A375 (cell line): ENCODE measurements around the genes ABCB9, MPHOSPH9 and RILPL1.

DNA sequence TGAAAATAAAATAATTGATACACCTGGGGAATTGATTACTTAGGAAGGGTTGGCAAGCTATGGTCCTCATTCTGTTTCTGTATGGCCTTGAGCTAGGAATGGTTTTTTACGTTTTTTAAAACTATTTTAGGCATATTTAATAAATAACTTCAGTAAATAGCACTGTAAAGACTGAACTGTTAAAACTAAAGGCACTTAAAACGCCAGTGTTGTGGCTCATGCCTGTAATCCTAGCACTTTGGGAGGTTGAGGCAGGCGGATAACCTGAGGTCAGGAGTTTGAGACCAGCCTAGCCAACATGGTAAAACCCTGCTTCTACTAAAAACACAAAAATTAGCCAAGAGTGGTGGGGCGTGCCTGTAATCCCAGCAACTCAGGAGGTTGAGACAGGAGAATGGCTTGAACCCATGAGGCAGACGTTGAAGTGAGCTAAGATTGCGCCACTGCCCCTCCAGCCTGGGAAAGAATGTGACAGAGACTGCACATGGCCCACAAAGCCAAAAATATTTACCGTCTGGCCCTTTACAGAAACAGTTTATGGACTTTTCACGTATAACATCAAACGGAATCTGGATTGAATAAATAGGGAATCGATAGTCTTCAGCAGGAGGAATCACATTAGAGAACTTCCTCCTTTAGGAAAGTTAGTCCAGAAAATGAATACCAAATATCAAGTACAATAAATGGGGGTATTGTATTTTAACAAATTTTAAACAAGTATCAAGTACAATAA is 3.5 kb downstream of the RSRC2 start:
- RAMPAGE, long total RNA, result no peak

GRCh38 chr12:122725888-122726568 is 4.6 kb downstream of the HCAR1 start:
- RAMPAGE, long total RNA, result no peak

DNA sequence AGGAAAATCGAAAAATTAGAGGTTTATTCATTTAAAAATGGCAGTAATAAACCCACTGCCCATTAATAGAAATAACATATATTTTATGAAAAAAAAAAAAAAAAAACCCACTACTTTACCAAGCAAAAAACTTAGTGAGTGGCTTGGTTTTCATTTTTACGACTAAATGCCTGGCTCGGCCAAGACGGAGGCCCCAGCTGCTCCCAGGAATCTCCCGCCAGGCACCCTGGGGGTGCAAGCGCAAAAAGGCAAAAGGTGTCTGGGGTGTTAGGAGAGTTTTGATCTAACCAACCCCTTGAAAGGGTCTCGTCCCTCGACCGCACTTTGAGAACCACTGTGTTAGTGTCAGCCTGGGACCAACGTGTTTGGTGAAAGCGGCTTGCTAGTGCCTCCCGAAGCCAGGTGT is 19.0 kb downstream of the HIP1R start:
- RAMPAGE, long total RNA, result no peak

DNA sequence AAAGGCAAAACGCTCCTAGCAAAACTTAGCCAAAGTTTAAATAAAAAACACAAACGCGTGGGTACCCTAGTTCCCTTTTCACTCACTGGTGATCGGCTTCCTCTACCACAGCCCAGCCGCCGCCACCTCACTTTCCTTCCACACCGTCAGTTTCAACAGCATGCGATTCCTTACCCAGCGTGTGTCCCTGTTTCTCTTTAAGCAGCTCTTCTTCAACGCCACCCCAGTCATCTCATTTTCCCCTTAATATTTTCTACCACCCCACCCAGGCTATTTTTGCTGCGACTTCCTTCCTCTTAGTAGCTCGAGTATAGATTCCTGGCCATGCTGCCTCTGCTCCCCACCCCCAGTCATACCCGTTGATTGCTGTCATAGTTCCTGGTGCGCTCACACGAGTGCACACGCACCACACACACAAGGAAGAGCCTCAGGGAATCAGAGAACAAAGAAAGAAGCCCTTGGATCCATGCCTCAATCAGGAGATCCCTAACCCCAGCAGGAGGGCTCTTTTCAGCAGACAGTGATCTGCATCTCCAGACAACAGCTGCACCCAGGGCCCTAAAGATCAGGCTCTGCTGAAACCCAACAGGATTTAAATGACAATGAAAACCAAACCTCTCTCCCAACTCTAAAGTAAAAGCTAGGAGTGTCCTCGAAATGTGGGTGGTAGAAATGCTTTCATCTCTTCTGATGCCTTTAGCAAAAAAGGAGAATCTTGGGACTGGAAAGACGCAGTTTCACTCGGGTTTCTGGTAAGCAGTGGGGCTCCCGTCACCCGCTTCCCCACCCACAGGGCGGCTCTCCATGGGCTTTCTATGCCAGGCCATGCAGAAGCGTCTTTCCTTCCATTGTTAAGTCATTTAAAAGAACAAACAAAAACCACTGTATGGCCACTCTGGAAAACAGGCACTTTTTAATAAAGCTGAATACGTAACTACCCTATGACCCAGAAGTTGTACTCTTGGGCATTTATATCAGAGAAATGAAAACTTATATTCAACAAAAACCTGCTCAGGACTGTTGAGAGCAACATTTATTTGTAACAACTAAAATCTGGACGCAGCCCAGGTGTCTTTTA is 23.8 kb downstream of the VPS37B start:
- RAMPAGE, long total RNA, result no peak

GRCh38 chr12:122903592-122903913 is 7.6 kb upstream of the VPS37B start:
- RAMPAGE, long total RNA, result no peak

DNA sequence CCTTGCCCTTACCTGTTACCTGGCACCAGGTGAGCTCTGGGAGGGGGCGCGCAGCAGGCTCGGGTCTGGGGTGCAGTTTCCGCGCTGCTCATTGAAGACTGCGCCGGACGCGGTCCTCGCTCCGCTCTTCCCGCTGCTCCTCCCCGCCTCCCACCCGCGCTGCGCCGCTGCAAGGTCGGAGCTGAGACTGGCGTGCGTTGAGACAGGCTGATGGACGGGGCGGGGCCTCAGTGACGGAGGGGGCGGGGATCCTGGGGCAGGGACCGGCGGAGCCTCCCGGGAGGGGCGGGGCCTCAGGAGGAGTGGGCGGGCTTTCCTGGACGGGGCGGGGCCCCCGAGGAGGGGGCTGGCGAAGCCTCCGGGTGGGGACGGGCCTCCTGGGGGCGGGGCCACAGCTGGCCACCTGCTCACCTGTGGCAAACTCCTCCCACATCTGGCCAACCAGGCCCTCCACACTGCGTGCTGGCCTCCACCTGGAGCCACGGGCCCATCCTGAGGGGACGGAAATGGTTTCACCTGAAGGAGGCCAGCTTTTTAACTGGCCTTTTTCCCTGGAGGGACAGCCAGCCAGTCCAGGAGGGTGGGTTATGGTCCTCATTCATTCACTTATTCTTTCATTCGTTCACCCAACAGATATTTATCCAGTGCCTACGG is at the start of gene ABCB9:
ABCB9 (minus strand) TSS at position 189 of the 654 bp plus-strand sequence.
- RAMPAGE, long total RNA, result no peak

GRCh38 chr12:122981033-122982075 is 873 bp downstream of the ARL6IP4 start:
- RAMPAGE, long total RNA, result no peak

DNA sequence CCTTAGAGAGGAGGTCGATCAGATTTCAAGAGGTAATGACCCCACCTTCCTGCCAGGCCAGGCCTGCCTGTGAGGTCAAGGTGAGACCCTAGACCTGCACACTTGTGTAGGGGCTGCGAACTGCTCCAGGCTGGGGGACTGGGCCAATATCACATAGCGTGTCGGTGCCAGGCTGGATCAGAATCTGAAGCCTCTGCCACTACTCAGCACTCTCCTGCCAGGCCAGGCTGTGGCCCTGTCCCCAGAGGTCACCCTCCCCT is 17.7 kb downstream of the ARL6IP4 start:
- RAMPAGE, long total RNA, result no peak

GRCh38 chr12:123041967-123043387 is 62.0 kb downstream of the ARL6IP4 start:
- RAMPAGE, long total RNA, result no peak

GRCh38 chr12:123150090-123150357 is 866 bp downstream of the PITPNM2 start:
- RAMPAGE, long total RNA, result no peak

DNA sequence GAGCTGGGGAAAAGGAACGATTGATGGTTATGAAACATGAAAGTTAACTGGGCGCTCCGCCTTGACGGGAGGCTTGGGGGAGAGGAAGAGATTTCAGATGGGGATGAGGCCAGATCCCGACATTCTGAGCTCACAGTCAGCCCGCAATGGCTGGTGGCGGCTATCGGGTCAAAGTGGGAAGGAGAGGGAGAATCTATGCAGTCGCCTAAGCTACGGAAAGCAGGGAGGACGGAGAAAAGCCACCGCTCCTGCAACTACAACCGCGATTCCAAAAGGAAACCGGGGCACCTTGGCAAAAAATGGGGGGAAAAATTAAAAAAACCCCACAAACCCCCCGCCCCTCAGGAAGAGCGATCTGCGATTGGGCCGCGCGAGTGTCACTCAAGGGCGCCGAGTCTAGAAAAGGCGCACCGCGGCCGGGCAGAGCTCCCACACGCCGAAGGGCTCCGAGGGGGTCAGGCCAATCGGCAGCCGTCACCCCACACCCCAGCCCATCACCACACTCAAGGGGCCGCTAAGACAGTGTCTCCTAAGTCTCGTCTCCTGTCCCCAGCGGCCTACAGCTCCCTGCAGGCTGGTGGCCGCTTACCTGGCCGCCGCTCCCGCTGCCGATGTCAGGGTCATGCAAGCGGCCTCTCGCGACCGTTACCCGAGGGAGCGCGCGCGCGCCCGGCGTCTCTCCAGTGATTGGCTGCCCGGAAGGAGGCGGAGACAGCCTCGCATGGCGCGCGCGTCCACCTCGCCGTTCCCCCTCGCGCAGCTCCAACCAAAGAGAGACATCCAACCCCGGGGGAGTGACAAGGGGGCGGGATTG is at the start of gene MPHOSPH9:
MPHOSPH9 (minus strand) TSS at position 656 of the 814 bp plus-strand sequence.
- RAMPAGE, long total RNA, result no peak

DNA sequence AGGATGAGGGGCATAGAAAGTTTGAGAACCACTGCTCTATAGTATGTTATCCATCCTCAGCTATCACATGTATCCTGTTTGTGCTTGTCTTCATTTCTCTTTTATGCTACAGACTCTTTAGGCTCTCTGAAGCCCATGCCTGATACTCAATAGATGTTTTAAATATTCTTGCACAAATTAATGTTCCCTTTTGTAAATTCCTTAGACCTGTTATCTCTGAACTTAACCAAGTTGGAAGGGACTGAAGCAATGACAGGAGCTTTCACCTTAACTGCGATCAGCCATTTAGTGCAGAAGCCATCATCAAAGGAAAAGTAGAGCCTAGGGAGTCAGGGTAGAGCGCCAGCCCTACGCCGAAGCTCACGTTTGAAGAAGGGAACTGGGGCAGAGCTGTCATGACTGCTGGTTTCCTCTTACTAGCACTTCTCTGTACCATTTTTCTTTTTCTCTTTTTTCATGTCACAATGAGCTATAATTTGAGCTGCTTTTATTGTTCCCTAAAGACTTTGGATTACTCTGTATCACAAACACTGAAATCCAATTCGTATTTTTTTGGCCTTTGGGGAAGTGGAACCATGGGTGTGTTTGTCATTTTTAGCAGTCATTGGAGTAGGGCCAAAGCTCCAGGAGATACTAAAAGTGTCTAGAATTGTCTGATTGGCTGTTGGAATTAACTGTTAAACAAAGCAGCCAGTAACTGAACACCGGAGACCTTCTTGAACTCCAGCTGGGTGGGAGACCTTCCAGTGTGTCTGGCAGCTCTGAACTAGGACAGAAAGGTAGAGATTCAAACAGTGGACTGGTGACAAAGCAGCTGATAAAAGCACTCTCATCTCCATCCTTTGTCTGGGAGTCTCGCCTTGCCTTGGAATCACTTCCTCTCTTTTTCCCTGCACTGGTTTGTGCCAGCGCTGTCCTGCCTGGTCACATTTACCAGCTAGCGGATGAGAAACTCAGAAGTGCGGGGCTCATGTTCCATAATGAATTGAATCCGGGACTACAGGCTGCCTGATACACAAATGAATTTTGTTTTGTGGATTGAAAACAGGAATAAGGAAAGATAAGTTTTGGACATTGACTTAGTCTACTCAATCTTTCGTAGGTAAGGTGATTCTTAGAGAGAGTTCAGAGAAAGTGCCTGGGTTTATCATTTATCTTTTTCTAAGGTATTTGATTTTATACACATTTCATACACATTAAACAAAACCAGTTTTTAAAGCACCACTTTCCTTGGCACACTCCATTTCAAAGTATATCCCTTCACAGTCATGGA is 9.1 kb downstream of the MTRFR start:
- RAMPAGE, long total RNA, result no peak

- RAMPAGE, long total RNA, result no peak
Measured at GRCh38 chr12:123268732-123269915, 2.5 kb downstream of the CDK2AP1 start.

- RAMPAGE, long total RNA, result no peak
Measured at GRCh38 chr12:123363507-123364608, 789 bp downstream of the SBNO1 start.

- RAMPAGE, long total RNA, result no peak
Measured at GRCh38 chr12:123395948-123396669, 12.2 kb downstream of the KMT5A start.

DNA sequence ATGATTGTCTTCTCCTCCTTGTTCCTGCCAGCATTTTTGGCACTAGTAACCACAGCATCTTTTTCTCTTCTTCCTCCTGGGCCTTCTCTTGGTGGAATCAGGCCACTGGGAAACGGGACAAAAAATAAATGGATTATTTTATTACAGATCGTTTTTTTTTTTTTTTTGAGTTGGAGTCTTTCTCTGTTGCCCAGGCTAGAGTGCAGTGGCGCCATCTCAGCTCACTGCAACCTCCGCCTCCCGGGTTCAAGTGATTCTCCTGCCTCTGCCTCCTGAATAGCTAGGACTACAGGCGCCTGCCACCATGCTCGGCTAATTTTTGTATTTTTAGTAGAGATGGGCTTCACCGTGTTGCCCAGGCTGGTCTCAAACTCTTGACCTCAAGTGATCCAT is 13.4 kb downstream of the RILPL2 start:
- RAMPAGE, long total RNA, result no peak

GRCh38 chr12:123474472-123475693 is 16.9 kb downstream of the SNRNP35 start:
- RAMPAGE, long total RNA, result no peak

- RAMPAGE, long total RNA, result no peak
Measured at GRCh38 chr12:123533644-123534248, at the start of gene RILPL1. Gene RILPL1 (minus strand): TSS chr12:123533719.

DNA sequence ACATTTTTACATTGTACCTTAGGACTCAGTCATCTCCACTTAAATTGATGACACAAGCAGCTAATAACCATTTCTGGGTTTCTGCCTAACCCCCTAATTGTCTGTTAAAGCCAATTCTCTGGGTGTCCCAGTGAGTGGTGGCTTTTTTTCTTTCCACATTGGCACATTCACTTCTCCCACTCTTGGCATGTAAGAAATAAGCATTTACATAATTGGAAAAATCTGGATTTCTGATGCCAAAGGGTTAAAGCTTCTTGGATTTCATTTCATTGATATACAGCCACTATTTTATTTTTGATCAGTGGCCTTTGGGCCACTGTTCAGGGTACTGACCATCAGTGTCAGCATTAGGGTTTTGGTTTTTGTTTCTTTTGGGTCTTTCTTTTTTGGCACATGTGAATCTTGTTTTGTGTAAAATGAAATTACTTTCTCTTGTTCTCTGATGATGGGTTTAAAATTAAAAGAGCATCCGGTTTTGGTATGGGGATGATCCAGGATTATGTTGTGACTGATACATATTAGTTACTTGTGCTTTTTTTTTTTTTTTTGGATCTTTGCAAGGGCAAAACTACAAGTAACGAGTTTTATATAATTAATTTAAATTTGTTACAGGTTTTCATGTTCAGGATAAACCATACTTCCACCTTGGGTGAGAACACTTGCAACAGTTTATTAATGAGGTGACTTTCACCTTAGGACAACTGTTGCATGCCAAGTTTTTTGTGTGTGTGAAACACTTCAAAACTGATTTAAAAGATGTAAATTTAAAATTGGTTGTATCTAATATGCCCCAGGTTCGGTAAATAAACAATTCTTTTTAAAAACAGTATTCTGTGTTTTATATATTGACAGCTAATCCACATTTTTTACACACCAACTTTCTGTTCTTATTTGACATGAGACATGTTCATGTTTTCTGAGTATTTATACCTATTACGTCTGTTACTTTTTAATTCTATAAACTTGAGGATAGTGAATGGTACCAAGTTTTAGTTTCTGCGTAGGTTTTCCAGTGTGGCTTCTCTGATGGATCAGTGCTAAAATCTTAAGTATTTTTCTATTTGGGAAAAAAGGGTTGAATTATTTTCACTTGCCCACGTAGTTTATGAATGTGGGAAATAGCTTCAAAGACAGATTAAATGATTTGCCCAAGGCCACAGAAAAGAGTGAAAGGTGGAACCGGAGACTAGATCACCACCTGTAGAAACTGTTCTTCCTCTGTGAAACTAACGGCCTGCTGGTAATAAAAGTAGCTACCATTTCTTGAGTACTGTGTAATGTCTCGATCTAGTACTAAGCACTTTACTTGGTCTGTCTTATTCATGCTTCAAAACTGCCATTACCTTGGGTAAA is 4.1 kb upstream of the DDX55 start:
- RAMPAGE, long total RNA, result no peak

DNA sequence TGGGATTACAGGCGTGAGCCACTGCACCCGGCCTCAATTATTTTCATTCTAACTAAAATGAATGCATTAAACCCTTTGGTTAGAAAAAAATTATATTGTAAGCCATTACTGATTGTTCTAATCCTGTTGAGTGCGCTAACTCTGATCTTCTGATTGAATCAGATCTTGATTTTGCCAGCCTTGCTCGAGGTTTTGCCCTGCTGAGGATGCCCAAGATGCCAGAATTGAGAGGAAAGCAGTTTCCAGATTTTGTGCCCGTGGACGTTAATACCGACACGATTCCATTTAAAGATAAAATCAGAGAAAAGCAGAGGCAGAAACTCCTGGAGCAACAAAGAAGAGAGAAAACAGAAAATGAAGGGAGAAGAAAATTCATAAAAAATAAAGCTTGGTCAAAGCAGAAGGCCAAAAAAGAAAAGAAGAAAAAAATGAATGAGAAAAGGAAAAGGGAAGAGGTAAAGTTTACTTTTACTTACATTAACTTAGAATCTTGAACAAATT is 14.2 kb downstream of the EIF2B1 start:
- RAMPAGE, long total RNA, result no peak